Subcutaneous preadipocyte (primary cell): ENCODE data around the genes THAP5, TMEM168 and SMIM30.

DNA sequence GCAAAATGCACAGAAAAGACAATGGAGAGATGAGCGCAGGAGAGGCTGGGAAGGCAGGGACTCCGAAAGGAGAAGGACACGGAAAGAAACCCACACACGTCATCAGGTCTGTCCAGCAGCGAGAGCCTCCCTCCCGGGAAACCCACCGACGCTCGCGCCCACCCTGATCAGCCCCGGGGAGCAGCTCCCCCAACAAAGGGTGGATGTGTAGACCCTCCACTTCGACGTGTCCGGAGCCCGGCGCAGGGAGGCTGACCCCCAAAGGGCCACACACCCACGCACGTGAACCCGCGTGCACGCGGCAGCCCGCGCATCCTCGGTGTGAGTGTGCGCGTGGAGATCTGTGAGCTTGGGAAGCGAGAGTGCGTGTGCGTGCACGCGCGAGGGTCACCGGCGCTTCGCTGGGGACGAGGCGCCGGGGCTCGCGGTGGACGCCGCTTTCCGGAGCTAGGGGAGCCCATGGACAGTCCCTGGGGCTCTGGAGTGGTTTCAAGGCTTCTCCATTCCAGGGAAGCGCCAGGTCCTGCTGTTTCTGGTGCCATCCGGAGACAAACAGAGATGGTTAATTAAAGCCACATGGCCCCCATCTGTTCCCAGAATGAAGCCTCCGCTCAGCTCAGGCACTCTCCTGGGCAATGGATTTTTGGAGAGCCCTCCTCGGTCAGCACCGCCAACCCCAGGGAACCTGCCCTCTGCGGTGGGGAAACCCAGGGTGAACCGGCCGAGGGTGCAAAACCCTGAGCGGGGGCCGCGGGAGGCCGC is 927 bp downstream of the LAMB1 start:
- CAGE, long polyA plus RNA, result no peak

DNA sequence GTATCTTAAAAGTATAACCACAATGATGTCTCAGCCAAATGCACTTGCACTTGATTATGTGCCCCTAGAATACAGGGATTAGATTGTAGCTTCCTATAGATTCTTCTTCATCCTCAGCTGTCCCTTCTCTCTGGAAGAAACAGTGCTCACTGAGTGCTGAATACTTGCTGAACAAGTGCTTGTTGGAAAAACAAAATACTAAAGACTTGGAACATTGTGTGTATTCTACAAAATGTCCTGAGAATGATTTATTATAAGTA is 34.6 kb upstream of the LAMB1 start:
- CAGE, long polyA plus RNA, result no peak

GRCh38 chr7:108568858-108569733 is at the start of gene THAP5:
Gene THAP5 (minus strand): TSS chr7:108569706.
- CAGE, long polyA plus RNA, result no peak

GRCh38 chr7:111399908-111400801 is 162.1 kb downstream of the IMMP2L start:
- CAGE, long polyA plus RNA, result no peak

DNA sequence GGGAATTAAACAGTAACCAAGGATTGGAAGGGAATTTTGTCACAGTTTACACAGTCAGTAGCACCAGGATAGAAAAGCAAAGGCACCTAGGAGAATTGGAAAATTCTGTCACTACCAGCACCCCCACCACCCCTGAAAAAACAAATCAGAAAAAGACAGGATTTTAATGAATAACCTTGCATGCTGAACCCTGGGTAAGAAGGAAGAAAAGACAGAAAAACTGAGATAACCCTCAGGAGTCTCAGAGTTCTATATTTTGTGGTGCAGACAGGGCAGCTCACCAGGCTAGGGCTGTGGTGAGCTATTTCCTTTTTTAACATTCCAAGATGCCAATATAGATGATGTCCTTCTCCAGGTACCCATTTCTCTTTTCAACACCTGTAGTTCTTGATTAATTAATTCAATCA is 119.4 kb downstream of the DOCK4 start:
- CAGE, long polyA plus RNA, result no peak

- CAGE, long polyA plus RNA, result no peak
These were observed 60.9 kb downstream of the DOCK4 start for GRCh38 chr7:112145340-112145709.

DNA sequence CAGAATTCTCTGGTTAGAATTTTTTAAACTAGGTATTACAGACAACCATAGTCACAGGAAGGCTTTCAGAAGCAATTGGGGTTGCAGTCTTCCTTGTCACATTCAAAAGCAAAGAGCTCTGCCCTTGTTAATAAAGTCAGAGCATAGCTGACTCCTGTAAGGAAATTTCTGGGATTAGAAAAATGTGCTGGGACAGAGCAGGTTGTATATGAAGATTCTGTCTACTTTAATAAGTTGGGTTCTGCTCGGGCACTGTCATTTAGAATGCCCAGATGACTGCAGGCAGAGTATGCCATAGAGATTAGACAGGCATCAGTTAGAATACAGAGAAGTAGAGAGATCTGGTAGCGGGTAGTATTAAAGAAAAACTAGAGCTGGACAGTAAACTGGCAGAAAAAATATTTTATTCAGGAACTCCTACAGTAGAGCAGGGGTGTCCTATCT is 17.3 kb downstream of the ZNF277 start:
- CAGE, long polyA plus RNA, result no peak

DNA sequence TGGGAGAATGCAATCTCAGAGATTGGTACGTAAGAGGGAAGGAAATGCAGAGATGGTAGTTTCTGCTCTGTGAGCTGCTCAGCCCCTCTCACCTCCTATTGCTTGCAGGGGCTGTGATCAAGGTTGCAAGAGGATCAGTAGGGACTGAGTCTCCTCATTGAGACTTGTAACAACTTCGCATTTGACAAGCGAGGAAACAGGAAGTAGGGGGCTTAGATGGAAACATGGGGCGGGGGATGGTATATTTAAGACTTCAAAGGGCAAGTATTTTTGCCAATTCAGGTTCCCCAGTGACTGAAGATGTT is 28.3 kb upstream of the IFRD1 start:
- CAGE, long polyA plus RNA, result no peak

- CAGE, long polyA plus RNA, result no peak
These were observed 27.4 kb upstream of the IFRD1 start for GRCh38 chr7:112422601-112423438.

DNA sequence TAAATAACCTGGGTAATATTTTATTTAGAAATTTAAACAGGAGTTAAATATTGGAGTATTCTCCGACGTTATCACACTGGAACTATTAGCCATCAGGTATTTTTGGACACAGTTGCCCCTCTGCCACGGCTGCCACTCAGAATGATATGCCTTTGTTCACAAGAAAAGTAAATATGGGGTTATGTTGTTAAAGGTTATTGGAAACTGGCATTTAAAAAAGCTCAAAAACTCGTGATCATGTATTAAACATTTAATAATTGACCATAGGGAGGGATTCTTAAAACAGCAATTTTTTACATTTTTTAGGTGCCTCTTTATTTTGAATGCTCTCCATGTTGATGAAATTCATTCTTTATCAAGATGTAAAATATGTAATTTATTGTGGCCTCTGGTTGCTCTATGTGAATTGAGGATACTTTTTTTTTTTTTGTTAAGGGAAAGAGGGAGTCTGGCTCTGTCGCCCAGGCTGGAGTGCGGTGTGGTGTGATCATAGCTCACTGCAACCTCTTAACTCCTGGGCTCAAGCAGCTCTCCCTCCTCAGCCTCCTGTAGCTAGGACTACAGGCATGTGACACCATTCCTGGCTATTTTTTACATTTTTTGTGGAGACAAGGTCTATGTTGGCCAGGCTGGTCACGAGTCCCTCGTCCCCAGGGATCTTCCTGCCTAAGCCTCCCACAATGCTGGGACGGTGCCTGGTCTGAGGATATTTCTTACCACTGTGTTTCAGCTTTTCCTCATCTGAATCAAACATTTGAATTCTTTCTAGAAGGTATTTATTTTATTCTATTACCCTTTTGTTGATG is 1.7 kb downstream of the IFRD1 start:
- CAGE, long polyA plus RNA, result no peak

DNA sequence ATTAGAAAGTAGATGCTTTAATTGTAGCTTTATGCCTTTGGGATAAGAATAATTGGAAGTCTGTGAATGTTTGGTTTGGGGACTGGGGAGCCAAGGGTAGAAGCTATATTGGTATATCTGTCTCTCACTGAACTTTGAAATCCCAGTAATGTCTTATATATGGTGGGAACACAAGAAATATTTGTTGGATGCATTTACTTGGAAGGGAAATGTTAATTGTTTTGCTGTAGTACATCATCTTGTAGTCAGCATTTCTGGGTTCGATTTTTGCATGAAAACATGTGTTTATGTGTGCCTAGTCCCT is 13.3 kb upstream of the LSMEM1 start:
- CAGE, long polyA plus RNA, result no peak

DNA sequence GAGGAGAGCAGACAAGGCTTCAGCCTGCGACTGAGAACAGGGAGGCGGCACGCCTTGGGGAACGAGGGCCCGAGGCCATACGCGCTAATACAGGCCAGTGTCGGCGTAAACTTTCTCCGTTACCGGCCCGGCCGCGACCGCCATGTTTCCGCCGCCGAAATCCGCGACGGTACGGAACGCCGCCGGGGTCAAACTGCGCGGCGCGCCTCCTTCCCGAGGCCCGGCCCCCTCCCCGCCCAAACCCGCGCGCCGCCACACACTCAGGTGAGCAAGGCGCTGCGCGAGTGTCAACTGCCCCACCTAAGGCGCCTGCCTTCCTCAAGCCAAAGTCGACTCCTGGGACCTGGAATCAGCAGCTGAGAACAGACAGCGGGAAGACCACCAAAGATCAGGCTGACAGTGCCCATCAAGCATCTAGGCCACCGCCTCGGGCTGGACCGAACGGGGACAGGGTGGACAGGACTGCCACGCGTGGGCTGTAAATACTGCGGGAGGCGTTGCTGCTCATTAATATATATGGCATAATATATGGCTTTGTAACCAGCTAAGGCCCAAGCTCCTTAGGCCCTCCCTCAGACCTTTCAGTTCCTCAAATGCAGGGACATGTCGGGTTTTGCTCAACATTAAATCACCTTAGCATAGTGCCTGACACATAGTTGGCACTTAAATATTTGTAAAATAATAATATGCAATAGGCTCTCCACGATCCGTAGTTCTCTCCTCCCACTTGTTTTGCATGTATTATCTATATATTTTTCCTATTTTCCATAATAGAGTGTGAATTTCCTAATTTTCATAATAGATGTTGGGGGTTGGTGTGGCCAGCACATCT is at the start of gene TMEM168:
Gene TMEM168 (minus strand): TSS at position 165 of the 832 bp plus-strand sequence.
- CAGE, long polyA plus RNA, result no peak

DNA sequence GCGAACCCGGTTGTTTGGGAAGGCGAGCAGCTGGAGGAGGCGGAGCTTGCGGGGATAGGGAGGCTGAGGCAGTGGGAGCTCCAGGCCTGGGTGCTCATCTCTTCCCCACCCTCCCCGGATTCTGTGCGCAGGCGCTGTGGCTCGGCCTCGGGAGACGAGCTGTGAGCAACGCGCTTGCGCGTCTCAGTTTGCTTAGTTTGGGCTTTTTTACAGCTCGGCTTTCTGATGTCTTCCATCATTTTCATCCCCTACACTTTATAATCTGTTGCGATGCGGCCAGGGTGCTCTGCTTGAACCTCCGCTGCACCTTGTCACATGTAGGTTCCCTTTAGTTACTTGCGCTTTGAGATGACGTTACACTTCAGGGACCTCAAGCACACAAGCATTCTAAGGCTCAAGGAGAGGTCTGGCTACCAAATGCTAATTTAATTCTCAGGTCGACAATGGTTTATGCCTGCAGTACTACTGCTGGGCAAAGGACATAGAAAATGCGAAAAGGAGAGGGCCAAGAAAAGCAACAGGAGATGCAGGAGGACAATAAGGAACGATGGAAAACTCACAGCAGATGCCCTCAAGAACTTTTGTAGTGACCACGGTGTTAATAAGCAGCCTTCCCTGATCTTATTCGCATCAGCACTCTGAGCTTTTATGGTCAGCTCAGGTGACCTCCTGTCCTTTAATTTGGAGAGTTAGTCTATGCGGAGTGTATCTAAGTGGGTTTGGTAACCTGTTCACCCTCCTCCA is 479 bp upstream of the BMT2 start:
- CAGE, long polyA plus RNA, result no peak

GRCh38 chr7:112995358-112996075 is 55.8 kb upstream of the BMT2 start:
- CAGE, long polyA plus RNA, result no peak

DNA sequence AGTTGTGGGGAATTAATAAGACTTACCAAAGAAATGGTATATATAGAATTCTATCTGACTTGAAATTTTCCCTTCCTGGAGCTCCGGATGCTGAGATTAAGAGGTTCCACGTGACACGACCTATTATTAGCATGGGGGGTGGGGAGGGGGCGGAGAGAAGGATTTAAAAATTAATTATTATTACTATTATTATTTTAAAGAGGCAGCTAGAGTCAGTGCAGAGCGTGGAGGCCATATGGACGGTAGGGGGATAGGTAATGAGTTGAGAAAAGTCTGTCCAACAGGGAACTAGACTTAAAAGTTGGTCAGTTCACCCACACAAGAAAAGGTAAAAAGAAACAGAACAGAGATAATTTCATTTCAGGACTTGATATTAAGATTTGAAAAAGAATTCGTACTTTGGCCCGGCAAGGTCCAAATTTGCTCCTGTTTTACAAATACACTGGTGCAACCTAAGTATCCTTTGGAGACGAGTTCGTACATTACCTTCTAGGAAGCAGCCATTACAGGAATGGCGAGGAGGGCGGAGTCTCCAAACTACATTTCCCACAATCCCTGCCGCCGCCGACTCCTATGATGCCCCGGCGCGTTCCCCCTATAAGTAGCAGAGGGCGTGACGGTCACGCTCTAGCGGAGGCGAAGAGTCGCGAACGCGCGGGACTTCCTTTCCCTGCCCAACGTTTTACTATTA is at the start of gene SMIM30:
Gene SMIM30 (minus strand): TSS at position 513 of the 691 bp plus-strand sequence.
- CAGE, long polyA plus RNA, result no peak

GRCh38 chr7:113263527-113264203 is 145.3 kb upstream of the SMIM30 start:
- CAGE, long polyA plus RNA, result no peak

DNA sequence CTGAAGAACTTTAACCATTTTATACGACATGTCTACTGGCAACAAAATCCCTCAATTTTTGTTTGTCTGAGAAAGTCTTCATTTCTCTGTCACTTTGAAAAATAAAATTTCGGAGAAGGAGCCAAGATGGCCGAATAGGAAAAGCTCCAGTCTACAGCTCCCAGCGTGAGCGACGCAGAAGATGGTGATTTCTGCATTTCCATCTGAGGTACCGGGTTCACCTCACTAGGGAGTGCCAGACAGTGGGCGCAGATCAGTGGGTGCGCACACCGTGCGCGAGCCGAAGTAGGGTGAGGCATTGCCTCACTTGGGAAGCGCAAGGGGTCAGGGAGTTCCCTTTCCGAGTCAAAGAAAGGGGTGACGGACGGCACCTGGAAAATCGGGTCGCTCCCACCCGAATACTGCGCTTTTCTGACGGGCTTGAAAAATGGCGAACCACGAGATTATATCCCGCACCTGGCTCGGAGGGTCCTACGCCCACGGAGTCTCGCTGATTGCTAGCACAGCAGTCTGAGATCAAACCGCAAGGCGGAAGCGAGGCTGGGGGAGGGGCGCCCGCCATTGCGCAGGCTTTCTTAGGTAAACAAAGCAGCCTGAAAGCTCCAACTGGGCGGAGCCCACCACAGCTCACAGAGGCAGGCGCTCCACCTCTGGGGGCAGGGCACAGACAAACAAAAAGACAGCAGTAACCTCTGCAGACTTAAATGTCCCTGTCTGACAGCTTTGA is 175.9 kb downstream of the PPP1R3A start:
- CAGE, long polyA plus RNA, result no peak

DNA sequence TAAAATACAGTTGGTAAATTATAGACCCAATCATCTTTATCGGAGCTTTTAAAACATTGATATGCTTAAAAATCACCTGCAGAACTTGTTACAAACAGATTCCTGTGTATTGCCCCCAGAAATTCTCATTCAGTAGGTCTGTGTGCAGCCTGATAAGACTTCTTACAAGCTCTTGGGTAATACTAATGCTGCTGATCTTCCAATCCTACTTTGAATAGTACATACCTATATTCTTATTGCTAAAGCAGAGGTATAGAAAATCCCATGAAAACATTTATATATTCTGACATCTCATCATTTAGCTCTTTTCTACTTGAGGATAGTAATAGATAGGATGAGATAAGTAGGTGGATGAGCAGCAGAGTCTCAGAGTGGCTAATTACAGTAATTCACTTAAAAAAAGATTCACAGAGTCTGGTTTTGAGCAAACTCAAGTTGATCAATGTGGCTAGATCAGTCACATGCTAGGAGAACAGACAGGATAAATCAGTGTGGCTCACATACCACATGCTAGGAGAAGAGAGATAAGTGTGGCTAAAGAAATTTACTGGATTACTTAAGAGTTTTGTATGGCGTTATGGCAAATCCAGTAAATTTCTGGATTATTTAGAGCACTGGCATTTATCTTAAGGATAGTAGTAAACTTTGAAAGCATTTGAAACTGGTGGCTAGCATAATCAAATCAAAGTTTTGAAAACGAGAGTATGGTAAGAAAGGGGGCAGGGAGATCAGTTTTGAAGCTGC is 201.1 kb upstream of the PPP1R3A start:
- CAGE, long polyA plus RNA, result no peak

GRCh38 chr7:114997482-114997819 is 75.6 kb downstream of the MDFIC start:
- CAGE, long polyA plus RNA, result no peak

GRCh38 chr7:115088866-115089205 is 166.9 kb downstream of the MDFIC start:
- CAGE, long polyA plus RNA, result no peak